A172 (cell line): ENCODE measurements around the genes TOMM6 and C6orf132.

- RAMPAGE, long total RNA: no peak
These were observed 16.1 kb upstream of the TREM1 start for GRCh38 chr6:41302564-41303036.

DNA sequence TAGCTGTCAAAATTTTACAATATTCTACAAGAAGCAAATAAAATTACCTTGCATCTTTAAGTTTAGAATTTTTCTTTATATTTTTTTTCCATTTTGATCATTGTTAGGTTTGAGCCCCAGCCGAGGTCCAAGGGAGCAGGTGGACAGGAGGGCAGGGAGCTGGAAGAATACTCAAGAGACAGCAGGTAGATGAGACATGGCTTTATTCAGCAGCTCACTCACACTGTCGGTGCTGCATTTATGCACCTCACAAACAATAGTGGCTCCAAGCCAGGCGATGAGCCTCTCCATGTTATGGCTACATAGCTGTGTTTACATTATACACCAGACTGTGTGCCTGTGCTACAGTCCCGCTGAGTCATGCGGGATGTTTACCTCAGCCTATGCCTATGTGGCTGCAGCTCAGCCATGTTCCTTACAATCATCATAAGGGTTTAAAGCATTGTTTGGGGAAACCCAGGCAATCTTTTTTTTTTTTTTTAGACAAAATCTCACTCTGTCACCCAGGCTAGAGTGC lies 15.0 kb upstream of the NCR2 start:
- RAMPAGE, long total RNA: no peak

DNA sequence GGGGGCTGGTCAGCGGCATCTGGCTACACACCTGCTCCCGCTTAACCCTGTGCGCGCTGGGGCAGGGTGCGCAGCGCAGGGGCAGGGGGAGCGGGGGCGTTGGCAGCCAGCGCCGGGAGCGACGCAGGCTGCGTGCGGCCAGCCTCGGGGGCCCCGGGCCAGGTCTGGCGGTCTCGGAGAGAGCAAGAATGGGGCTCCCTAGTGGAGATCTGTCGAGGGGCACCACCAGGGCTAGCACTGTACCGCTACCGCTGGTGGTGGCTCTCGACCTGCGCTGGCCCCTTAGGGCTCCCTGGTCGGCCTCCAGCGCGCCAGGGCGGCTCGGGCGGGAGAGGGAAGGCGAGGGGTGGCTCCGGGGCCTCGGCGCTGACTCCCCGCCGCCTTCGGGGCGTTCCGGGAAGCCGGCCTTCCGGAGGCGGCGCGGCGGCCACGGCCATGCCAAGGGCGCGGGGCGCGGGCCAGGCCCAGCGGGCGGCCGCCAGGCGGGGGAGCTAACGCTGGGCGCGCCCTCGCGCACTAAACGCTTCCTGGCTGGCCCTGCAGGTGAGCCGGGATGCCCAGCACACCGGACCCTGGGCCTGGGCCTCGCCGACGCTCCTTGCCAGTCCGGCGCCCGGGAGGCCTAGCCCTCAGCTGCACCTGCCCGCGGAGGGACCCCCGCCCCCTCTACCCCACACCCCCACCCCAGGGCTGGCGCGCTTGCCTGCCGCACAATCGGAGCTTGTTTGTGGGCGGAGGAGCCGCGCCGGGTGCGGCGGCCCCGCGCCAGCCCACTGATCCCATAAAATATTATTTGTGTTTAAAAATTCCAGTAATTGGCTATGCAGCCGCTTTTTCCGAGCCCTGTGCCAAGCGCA lies 92.6 kb downstream of the NCR2 start:
- RAMPAGE, long total RNA: no peak

DNA sequence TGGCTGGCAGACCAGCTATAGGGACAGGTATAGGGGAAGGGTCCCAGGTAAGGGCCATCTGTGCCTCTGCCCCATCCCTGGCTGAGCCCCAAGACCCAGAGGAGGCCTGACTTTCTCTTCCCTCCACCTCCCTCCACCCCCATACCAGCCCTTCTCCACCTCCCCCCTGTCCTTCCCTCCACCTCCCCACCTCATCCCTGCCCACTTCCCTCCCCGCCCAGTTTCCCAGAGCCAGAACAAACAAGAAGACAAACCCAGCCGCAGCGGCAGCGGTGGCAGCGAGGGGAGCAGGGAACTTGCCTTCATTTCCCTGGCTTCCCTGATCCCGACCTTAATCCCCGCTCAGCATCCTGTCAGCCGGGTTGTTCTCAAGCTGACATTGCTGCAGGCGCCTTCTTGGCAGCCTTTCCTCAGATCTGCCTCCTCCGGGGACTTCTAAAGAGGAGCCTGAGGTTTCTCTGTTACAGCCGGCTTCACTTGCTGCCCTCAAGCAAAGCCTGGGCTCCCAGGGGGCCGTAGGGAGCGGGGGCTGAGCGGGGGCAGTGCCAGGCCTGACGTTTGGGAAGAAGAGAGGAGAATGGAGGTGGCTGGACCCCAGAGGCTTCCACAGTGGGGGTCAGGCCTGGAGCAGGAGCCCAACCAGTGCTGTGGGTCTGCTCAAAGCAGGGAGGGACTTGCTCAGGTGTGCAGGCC lies 18.1 kb upstream of the FOXP4 start:
- RAMPAGE, long total RNA: no peak

DNA sequence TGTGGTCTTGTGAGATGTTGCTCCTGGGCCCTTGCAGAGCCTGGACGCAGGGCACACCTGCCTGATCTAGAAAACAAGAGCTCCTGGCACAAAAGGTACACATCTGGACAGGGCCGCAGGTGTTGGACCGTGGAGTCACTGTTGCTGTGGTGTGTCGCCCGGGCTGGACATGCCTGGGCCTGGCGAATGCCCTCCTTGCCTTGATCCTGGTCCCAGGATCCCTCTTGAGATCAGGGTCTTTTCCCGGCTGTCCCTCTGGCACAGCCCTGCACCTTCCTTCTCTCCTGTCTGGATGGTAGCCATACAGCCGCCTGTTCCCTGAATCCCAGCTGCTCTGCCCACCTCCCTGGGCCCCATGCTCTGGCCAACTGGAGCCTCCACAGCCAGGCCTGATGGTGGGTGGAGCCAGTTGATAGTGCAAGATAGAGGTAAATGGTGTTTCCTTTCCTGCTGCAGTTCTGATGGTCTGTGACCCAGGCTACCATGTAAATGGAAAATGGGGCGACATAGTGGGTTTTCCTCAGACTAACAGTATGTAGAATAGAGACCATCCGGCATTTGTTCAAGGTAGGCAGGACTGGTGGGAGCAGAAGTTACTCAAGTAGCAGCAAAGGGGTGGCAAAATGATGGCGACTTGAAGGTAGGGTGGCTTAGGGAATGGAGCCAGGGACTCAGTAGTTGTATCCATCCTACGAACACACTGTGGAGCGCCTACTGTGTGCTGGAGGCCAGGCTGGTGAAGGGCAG lies 5.1 kb downstream of the FOXP4 start:
- RAMPAGE, long total RNA: no peak

- RAMPAGE, long total RNA: no peak
These were observed 22.6 kb downstream of the FOXP4 start for GRCh38 chr6:41568573-41569464.

GRCh38 chr6:41682049-41682732 lies 43.9 kb downstream of the MDFI start:
- RAMPAGE, long total RNA: no peak

GRCh38 chr6:41713504-41714186 lies 21.8 kb downstream of the TFEB start:
- RAMPAGE, long total RNA: no peak

DNA sequence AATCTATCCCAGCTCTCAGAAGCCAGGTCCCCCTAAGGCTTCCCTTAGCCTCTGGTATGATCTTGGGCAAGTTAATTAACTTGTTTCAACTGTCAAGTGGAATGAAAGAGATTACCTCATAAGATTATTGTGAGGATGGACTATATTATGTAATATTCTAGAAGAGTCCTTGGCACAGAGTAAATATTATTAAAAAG lies 1.0 kb downstream of the PRICKLE4 start:
- RAMPAGE, long total RNA: no peak

DNA sequence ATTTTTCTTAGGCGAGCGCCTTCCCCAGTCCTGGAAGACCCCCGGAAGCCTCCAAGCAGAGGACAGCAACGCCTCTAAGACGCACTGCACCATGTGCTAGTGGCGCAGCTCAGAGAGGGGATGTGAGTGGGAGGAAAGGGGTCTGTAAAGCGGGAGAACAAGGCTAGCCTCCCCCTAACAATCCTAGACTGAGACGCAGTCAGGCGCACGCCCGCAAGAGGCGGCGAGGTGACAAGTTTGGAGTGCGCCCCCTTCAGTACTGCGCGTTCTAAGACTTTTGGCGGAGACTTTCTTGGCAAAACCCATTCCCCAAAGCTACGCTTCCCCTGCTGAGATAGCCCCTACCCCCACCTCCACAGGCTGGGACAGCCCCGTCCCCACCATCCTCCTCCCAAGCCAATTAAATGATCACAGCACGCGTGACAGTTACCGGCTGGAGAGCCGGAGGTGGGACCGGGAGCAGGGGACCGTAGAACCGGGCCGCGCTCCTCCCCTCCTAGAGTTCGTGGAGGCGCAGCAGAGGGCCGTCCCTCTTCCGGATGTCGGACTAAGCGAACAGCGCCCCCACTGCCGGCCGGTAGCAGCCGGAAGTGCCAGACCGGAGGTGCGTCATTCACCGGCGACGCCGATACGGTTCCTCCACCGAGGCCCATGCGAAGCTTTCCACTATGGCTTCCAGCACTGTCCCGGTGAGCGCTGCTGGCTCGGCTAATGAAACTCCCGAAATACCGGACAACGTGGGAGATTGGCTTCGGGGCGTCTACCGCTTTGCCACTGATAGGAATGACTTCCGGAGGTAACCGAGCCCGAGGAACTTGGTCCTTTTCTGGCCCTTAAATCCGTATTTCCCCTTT lies at the start of gene TOMM6:
TSS of gene TOMM6 (plus strand) at position 665 of the 854 bp plus-strand sequence.
- RAMPAGE, long total RNA: start-site peak on the plus strand centred at position 640 of the sequence, 51 bp wide, 1,639 and 2,028 reads in 2 replicates

- RAMPAGE, long total RNA: no peak
These were observed 6.8 kb downstream of the CCND3 start for GRCh38 chr6:41934631-41935422.

- RAMPAGE, long total RNA: no peak
These were observed 43.1 kb upstream of the TAF8 start for GRCh38 chr6:42007225-42007533.

DNA sequence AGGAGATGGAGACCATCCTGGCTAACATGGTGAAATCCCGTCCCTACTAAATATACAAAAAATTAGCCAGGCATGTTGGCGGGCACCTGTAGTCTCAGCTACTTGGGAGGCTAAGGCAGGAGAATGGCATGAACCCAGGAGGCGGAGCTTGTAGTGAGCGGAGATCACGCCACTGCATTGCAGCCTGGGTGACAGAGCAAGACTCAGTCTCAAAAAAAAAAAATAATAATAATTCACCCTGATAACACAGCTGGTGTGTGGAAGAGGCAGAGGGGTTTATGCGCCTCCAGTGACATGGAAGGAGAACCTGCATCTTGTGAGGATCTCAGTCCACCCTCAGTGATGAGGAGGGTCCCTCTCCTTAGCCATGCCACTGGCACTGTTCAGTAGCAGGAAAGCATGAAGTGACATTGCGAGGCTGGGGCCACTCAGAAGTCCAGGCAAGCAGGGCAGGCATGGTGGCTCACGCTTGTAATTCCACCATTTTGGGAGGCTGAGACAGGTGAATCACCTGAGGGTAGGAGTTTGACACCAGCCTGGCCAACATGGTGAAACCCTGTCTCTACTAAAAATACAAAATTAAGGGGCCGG lies 26.0 kb upstream of the TAF8 start:
- RAMPAGE, long total RNA: no peak

GRCh38 chr6:42044166-42044557 lies 6.2 kb upstream of the TAF8 start:
- RAMPAGE, long total RNA: no peak

- RAMPAGE, long total RNA: no peak
These were observed 4.6 kb upstream of the TAF8 start for GRCh38 chr6:42045395-42046494.

DNA sequence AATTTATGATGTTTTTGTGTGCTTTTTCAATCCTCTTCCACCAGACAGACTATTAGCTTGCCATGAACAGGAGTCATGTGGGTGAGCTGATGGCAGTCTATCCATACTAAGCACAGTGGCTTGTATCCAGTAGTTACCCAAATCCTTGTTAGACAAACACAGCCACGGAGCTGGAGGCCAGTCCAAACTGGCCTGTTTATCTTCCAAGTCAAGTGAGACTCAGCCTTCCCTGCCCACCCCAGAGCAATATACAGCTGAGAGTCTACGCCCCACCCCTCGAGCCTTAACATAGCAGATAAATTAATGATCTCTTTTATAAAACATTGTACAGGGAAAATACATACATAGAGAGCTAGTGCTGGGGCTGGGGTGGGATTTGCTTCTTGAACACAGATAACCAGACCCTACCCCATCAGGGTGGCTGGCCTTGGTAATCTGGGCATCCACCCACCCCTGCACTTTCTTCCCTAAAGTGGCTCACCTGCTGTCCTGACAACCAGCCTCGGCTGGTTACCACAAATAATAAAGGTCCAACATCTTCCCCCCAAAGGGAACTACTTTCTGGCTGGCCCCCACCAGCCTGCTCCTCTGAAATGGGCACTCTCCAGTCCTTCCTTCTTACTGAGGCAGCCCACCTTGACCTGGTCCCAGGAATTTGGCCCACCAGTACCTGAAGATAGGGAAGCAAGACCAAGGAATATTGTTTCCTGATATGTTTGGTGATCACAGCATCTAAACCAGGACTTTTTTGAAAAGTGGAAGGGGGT lies 40.9 kb downstream of the C6orf132 start:
- RAMPAGE, long total RNA: no peak

DNA sequence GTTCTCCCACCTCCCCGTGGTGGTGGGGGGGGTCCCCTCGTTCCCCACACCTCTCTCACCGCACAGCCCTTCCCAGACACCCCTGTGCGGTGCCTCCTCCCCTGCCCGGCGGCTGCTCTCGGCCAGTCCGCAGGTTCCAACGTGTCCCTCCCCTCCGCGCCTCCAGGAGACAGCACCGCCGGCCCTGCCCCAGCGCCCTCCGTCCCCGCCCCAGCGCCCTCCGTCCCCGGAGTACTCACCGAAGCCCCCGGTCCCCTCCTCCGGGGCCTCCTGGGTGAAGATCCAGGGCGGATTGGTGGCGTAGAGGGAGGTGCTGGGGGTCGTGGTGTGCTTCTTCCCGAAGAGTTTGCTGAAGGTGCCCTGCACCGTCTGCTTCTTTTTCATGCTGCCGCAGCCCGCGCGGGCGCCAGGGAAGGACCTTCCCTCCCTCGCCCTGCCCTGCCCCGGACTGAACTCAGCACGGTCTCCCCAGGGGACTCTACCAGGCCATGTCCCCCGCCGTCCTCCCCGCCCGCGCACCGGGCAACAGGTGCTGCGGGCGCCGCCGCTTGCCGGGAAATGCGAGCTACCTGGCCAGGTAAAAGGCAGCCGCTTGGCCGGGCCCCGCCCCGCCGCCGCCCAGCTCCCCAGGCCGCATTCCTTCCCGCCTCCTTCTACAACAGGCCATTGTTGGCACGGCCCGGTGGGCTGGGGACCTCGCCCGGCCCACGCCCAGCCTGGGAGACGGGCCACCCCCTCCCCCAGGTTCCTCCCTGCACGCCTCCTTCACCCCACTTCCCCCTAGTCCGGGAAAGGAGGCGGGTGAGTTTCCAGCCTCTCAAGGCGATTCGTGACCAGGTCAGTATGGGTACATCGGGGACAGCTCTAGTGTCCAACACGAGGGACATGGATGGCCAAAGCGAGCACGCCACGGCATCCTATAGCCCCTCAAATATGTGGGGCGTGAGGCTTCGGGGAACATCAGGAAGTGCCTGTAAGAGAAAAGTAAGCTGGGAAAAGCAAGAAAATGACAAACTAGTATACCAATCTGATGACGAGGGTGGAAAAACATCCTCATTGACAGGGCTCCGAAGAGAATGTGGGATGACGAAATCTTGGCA lies at the start of gene C6orf132:
TSS of gene C6orf132 (minus strand) at position 560 of the 1,100 bp plus-strand sequence.
- RAMPAGE, long total RNA: no peak

GRCh38 chr6:42225447-42225839 lies 7.8 kb upstream of the MRPS10 start:
- RAMPAGE, long total RNA: no peak

GRCh38 chr6:42226620-42227193 lies 9.0 kb upstream of the MRPS10 start:
- RAMPAGE, long total RNA: no peak

DNA sequence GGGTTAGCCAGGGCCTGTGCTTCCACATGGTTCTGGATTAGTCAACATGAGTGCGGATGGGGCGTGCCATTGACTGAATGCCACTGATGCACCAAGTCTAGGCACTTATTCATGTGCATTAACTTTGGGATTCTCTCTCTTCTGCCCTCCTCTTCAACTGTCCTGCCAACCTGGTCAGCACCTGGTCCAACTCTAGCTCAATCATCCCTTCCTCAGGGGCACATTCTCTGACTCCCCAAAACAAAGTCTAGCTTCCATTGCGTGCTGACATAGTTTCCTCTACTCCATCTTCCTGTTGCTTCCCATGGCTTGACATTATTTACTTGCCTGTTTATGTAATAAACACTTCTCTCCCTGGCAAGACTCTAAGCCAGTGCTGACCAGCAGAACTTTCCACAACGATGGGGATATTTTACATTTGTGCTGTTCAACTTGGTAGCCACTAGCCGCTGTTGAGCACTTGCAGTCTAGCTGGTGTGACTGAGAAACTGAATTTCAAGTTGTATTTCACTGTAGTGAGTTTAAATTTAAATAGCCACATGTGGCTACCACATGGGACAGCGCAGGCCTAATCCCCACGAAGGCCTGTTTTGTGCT lies 116.1 kb downstream of the TRERF1 start:
- RAMPAGE, long total RNA: no peak